Temporal lobe (tissue), 2 donors: ENCODE measurements around a stretch of chr11.

DNA sequence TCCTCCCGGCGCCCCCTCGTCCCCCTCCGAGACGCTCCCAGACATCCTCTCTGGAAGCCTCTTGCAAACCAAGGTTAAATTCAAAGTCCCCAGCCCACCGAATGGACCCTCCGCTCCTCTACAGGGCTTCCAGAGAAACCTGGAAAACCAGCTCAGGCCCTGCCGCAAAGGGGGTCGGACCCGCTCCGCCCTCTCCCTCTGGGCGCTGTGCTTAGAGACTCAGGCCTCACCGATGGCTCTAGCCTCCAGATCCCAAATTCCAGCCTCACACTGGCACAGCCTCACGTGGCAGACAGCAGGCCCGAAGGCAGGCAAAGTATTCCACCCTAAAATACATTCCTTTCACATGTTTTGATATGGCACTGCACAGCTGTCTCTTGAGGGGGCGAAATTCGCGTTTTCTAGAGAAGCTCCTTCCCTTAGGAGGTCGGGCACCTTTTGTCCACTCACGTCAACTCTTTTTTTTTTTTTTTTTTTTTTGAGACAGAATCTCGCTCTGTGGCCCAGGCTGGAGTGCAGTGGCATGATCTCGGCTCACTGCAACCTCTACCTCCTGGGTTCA, 644 bp upstream of the CTSD start:
- RAMPAGE, long total RNA = no peak

- RAMPAGE, long total RNA = no peak
Observed at GRCh38 chr11:1830590-1831159, 4.1 kb upstream of the SYT8 start.

- RAMPAGE, long total RNA = no peak
Observed at GRCh38 chr11:1865304-1865643, 12.4 kb downstream of the LSP1 start.

GRCh38 chr11:1866818-1868030, 14.3 kb downstream of the LSP1 start:
- RAMPAGE, long total RNA = no peak

DNA sequence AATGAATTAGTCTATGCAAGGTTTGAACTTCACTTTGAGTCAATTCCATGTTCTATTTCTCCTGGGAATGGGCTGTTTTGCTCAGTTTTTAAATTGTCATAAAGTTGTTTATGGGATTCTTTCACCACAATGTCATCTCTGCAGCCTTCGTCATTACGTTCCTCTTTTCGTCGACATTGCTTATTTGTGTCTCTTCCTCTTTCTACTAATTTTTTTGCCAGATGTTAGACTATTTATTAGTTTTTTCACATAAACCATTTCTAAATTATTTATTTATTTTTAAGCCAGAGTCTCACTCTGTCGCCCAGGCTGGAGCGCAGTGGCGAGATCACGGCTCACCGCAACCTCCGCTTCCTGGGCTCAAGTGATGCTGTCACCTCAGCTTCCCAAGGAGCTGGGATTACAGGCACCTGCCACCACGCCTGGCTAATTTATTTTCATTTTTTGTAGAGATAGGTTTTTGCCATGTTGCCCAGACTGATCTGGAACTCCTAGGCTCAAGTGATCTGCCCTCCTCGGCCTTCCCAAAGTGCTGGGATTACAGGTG, 7.1 kb upstream of the TNNT3 start:
- RAMPAGE, long total RNA = no peak

- RAMPAGE, long total RNA = no peak
Observed at GRCh38 chr11:1931239-1931728, 11.8 kb downstream of the TNNT3 start.

GRCh38 chr11:1938988-1939535, 8.1 kb upstream of the MRPL23 start:
- RAMPAGE, long total RNA = no peak

- RAMPAGE, long total RNA = no peak
Observed at GRCh38 chr11:1966505-1966899, 19.4 kb downstream of the MRPL23 start.

DNA sequence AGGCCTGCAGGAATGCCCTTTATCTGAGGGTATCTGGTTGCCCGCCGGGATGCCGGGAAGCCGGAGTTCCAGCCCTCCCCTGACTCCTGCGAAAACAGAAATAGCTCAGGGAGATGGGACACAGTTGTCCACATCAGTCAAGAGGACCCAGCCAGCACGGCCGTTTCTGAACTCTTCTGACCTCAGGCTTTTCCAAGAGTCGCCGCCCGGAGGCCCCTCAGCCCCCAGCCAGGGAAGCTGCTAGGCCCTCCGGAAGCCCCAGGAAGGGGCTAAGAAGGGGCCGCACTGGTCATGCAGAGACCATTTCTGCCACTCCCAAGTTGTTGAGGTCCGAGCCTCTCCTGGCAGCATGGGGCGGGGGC, 20.8 kb downstream of the MRPL23 start:
- RAMPAGE, long total RNA = no peak

- RAMPAGE, long total RNA = no peak
Observed at GRCh38 chr11:1995760-1996926, 49.0 kb downstream of the MRPL23 start.

DNA sequence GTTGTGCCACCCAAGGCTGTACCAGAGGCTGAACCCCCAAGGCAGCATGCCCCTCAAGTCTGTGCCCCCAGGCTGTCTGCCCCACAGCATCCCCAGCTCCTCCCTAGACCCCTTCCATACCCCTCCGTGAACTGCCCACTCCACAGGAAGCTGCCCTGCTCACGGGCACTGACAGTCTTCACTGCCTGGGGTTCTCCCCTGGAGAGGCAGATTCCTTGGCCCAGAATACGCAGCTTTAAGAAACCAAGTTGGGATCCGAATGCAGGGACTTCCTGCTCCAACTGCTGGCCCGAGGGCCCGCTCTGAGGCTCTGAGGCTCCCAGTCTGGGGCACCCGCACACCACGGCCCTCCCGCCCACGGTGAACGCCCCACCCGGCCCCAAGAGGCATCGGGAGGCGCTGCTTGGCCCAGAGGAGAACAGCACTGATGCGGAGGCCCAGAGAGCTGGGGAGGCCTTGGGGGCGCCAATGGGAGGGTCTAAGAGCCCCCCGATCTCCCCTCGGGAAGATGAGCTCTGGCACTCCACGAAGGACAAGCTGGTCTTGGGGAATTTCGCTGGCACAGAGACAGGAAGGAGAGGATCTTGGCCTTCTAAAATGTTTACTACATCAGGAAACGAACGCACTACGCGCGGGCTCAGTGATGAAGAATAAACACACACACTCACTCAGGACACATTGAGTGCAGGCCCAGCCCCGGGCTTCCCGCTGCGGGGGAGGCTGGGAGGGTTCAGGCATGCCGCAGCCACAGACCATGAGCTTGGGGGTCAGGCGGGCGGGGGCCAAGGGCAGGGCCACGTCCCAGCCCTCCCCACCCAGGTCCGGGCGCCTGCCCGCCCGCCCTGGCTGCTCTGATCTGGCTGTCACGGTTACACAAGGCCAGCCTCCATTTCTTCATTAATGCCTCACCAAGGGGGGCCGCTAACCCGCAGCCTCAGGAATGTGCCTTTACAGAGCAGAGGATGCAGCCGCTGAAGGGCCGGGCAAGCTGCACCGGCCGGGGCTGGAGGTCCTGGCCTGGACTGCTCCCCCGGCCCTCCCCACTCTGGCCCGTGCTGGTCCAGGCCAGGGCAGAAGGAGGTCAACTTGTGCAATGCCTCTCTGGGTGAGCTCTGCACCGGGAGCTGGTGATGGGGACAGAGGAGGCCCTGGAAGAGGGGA, 42.0 kb downstream of the IGF2 start:
- RAMPAGE, long total RNA = no peak

- RAMPAGE, long total RNA = start-site peak on the minus strand at chr11:2131781-2131939, 74 and 17 reads in 2 replicates; start-site peak on the minus strand at chr11:2132049-2132204, 45 and 17 reads in 2 replicates; start-site peak on the minus strand at chr11:2132311-2132433, 57 and 20 reads in 2 replicates
Observed at GRCh38 chr11:2131516-2132433, 7.4 kb downstream of the IGF2 start.

- RAMPAGE, long total RNA = no peak
Observed at GRCh38 chr11:2138077-2139061, 820 bp downstream of the IGF2 start.

- RAMPAGE, long total RNA = no peak
Observed at GRCh38 chr11:2140750-2141521, 1.7 kb upstream of the IGF2 start.

DNA sequence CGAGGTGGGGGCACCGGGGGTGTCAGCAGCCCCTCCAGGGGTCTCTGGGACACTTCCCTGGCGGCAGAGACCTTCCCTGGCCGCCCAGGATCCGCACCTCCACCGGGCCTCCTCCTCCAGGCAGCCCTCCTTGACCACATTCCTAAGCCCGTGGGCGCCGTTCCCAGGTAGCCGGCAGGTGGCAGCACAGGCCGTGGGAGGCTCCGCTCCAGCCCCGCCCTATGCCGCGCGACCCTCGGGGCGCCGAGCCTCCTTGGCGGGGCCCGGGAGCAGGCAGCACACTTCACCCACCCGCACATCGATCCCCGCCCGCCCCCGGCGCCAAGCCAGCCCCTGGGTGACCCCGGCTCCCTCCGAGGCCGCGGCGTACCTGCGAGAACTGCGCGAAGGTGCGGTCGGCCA, 5.1 kb upstream of the INS start:
- RAMPAGE, long total RNA = no peak

DNA sequence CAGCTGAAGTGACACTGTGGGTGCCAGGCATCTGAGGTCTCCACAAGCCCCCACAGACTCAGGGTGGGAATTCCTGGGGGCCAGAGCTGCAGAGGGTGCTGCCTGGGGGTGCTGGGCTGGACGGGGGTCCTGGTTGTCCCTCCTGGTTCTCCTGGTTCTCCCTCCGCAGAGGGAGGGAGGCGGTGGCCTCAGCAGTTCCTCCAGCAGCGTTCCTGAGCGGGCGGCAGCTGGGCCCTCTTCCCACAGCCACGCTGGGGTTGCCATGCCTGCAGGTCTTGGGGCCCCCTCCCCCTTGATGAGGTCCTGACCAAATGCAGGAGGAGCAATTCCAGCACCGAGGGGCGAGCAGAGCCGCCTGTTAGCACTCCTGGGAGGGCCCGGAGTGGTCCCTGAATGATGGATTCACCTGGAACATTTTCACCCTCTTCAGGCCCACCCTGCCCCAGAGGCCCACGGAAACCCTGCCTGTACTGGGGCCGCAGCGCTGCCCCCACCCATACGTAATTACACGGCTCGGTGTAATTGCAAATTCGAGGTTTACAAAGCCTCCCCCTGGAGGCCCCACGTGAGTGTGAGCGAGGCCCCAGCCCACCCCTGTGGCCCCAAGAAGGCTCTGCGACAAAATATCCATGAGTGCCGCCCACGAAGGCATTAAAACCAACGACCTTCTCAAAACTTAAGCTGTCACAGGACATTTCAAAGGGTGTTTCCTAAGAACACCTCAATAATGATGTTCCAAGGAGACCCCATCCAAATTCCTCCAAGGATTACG, 597 bp downstream of the C11orf21 start:
- RAMPAGE, long total RNA = no peak

GRCh38 chr11:2335591-2336115, 33.8 kb downstream of the TSPAN32 start:
- RAMPAGE, long total RNA = no peak

DNA sequence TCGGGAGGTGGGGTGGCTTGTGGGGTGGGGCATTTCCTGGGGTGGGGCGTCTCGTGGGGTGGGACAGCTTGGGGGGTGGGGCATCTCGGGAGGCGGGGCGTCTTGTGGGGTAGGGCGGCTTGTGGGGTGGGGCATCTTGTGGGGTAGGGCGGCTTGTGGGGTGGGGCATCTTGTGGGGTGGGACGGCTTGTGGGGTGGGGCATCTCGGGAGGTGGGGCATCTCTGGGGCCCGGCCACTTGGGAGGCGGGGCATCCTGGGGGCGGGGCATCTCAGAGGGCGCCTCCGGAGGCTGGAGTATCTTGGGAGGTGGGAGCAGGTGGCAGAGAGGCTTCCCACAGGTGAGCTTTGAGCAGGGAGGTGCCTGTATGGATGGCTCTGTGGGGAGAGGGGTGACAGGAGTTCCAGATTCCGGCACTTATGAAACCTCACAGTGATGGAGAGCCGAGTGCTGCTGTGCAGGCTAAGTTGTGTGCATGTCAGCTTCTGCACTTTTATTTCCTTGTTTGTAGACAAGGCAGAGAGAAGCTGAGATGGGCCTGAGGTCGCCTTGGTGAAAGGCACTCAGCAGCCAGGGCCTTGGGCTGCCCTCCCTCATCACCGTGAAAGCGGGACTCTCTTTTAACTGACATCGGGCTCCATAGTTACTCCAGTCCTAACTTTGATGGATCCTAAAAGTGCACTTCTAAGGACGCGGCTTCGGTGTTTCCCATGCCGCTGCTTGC, 7.4 kb downstream of the CD81 start:
- RAMPAGE, long total RNA = no peak

DNA sequence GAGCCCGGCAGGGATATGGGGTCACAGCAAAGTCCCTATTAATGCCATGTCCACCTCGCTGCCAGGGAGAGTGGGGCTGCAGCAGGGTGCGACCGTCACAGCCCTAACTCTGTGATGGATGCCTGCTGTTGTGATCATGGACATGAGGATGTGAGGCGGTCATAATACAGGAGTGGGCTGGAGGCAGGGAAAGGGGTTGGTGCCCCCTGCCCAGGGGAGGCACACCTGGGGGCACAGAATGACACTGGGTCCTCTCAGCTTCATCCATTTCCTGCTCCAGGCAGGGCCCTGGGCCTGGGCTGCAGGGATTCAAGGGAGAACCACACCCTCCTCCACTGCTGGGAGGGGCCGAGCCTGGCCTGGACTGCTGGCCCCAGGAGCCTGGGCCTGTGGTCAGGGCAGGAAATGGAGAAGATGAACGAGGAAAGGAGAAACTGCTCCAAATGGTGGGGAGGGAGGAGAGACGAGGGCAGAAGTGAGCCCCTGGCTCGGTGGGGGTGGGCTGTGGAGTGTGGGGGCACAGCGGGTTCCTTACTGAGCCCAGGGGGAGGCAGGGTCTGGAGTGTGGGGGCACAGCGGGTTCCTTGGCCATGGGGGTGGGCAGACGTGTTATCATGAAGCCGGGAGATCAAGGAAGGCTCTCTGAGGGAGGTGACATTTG, 147.7 kb downstream of the CDKN1C start:
- RAMPAGE, long total RNA = no peak

- RAMPAGE, long total RNA = no peak
Observed at GRCh38 chr11:2788105-2789012, 97.2 kb downstream of the CDKN1C start.